Left lung (tissue), 1 donor: ENCODE results near the gene SOCS4.

- PRO-cap, result no peak
Measured at GRCh38 chr14:54959172-54959531, 56.5 kb upstream of the GCH1 start.

- PRO-cap, result bidirectional peak, plus-strand start at chr14:55027257, minus-strand start at chr14:55027051
Measured at GRCh38 chr14:55026918-55027911, at the start of gene SOCS4. SOCS4 (plus strand) TSS chr14:55027236.

GRCh38 chr14:55065337-55066245, 14.1 kb downstream of the MAPK1IP1L start:
- PRO-cap, result no peak

- PRO-cap, result no peak
Measured at GRCh38 chr14:55074465-55075366, 23.3 kb downstream of the MAPK1IP1L start.

- PRO-cap, result bidirectional peak, plus-strand start at chr14:55107991, minus-strand start at chr14:55108041; bidirectional peak, plus-strand start at chr14:55108449, minus-strand start at chr14:55108393
Measured at GRCh38 chr14:55107484-55108559, 21.2 kb upstream of the LGALS3 start.

DNA sequence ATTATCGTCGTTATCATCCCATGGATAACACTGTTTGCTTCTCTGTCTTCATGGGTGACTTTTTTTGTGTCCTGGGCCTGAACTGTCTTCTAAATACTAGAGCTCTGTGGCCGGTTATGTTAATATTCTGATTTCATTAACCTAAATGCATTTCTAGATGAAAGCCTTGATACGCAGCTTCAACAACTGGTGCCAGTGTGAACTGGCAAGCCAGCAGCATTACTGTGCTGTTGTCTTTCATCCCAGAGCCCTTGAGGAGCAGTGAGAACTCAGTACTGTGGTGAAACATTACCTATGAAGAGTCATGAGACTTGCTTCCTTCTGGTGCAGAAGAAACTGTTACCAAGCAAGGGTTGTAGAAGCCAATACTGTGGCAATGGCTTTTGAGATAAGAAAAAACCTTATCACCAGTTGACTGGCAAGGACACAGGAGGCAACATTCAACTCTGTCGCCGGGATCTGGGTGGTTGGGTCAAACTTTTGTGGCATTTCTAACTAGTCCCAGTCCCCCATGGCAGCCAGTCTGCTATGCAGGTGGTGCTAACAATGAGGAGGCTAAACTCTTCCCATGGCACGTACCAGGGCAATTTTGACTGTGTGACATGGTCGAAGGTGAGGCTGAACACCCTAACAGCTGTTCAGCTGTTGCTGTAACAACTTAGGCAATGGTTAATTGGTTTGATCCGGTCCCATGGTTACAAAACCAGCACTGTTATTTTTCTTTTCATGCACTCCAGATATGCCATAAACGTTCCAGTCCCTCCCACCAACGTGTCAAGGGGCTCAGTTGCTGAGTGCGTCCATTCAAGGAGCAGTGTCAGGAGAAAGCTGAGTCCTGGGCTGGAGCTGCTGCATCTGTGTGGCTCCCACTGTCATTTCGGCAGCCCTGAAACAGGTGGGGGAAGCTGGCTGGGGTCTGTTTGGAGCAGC, 12.6 kb upstream of the LGALS3 start:
- PRO-cap, result no peak

DNA sequence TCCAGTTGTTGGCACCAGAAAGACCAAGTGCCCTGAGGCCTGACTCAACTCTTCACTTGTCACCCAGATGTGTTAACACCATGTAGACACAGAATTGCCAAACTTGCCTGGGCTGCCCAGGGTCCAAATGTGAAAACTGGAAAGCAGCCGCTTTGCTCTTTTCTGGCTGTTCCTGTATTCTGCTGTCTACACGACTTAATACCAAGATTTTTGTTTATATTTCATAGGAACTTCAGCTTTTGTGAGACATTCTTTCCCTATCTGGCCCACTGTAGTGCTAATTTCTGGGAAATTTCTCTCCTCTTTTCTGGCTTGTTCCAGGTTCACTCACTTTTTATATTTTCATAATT, 2.8 kb upstream of the LGALS3 start:
- PRO-cap, result no peak

DNA sequence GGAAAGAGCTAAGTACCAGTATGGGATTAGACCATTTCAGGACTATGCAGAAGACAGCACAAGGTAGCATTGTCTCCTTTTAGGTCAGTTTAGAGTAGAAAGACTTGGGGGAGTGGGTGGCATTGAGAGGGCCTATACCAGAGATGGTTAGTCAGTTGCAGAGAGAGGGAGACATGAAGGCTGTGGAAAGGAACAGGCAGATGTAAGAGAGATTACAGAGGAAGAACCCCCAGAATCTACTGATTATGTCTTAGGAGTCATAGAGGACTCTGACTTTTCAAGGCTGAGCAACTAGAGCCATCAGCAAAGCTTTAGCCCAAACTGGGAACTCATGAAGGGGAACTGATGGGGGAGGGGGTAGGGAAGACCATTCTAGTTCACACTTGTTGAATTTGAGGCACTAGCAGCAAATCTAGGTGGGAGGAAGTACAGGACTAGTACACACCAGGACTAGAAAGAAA, 10.0 kb downstream of the LGALS3 start:
- PRO-cap, result unidirectional peak, plus-strand start at position 209 of the sequence

DNA sequence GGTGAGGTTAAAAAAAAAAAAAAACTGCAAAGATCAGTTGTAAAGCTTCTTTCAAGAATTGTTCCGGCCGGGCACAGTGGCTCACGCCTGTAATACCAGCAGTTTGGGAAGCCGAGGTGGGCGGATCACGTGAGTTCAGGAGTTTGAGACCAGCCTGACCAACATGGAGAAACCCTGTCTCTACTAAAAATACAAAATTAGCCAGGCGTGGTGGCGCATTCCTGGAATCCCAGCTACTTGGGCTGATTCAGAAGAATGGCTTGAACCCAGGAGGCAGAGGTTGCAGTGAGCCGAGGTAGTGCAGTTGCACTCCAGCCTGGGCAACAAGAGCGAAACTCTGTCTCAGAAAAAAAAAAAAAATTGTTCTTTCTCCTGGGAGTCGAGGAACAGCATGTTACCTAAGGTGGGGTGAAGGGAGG, 13.8 kb downstream of the FBXO34 start:
- PRO-cap, result no peak

DNA sequence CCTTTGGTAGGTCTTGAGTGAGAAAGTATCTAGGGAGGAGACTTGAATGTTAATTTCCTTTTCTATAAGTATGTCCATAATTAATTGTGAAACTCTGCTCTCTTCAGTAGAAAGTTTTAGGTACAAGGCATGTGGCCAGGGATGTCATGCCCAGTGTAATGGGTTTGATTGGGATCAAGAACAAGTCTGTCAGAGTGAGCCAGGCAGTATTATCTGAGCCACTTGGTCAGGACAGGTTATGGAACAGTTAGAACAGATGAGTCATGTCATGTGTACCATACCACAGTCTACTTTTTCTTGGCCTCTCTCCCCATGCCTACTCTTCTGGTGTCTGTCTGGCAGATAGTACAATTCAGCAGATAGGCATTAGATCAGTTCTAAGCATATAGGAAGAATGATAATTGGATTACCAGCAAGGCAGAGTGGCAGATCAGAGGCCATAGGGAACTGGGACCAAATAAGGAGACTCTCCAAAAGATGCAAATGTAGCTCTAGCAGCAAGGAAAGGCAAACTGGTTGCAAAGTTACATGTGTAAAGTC, 30.4 kb downstream of the FBXO34 start:
- PRO-cap, result no peak

DNA sequence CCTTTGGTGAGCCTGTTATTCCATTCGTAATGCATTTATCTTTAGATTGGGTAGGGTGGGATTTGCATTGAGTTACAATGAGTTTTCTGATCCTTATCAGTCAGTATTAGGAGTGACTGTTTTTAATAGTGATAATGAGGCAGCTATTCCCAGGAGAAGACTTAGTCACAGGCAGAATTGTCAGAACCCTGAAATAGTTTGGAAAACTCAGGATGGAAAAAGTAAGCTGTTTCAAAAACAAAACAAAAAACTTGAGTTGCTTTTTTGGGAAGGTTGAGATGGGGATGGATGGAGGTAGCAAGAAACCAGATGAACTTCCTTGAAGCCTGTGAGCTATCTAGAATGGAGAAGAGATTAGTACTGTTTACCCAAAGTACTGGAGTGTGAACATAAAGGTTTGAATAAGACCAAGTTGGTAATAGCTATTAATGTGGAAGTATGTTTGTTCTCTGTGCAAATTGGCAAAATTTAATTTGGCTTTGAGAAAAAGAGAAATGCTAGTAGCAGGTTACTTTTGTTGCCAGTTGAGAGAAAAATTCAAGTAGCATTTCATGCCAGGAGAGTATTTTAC, 38.7 kb downstream of the FBXO34 start:
- PRO-cap, result no peak

DNA sequence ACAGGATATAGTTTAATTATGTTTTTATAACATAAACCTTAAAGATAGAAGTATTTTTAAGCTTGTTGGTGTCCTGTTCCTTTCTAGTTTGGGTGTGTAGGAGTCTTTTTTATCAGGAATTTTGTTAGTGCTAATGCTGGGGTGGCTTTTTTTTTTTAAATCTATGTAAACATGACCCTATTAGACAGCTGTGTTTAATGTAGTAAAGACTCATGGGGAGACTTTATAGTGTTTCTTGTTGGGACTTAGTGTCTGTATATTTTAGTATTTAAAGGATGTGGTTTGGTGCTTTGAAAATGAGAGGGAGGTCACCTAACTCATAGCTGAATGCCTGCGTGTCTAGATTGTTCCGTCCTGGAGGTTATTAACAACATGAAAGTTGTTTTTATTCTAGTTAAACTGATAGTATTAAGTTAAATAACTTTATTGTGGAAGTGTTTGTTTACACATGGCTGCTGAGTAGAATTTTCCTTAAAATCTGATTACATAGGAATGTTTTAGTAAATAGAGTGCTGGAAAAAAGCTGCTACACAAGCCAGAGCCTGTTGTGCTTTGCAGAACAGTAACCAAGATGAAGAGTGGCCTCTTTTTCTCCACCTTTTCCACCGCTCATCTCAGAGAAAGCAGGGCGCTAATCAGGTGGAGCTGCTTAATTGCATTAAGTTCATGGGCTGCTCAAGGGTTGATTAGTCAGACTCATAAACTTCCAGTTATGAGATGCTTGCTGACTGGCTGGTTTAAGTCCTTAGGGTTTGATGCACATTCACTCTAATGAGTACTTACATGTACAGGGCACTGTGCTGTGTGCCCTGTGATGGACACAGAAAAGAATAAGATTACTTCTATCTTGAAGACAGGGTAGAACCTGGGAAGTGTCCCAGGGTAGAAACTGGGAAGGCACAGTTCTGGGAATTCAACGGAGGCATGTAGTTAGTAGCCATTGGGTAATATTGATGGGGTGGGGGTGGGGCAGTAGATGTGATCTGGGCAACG, 62.7 kb downstream of the FBXO34 start:
- PRO-cap, result no peak

GRCh38 chr14:55336819-55337185, 65.6 kb downstream of the FBXO34 start:
- PRO-cap, result no peak

DNA sequence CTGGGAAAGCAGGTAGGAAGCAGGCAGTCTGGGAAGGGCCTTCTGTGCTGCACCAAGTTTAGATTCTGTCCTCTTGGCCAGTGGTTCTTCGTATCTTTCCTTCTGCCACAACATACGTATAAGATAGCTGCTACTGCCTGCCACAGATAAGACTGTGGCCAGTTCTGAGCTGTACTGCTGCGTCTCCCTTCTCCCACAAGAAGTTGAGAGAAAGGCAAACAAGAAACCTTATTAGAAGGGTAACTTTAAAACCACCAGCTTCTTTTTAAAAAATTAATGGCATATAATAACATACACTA, 27.8 kb downstream of the ATG14 start:
- PRO-cap, result no peak

GRCh38 chr14:55459154-55459623, 18.8 kb upstream of the TBPL2 start:
- PRO-cap, result no peak

DNA sequence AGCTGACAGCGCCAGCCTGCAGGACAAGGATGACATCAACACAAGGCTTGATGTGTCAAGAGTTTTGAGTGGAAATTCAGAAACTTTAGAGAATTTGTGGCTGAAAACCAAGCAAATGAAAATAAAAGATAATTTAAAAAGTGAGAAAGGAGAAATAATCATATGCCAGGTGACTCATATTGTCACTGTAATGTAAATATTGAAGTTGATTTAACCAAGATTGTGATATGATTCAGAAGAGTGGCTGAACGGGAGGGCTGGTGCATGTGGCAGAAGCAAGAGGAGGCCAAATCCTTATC, 23.0 kb upstream of the TBPL2 start:
- PRO-cap, result no peak

DNA sequence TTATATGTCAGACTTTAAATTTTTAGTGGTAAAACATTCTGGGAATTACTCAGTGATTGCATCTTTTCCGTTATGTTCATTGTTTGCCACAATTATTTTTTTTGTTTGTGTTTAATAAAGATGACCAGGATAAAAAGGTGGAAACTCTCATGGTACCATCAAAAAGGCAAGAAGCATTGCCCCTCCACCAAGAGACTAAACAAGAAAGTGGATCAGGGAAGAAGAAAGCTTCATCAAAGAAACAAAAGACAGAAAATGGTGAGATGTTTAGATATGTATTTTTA, 36.3 kb downstream of the KTN1 start:
- PRO-cap, result no peak

GRCh38 chr14:55618991-55619558, 39.1 kb downstream of the KTN1 start:
- PRO-cap, result no peak

- PRO-cap, result no peak
Measured at GRCh38 chr14:55851237-55851742, 266.9 kb upstream of the PELI2 start.

- PRO-cap, result no peak
Measured at GRCh38 chr14:56125179-56125887, 7.1 kb downstream of the PELI2 start.